Paraaortic lymph node (tissue), 1 donor: ENCODE measurements around the gene CDK14.

- PRO-cap = no peak
Observed at GRCh38 chr7:80921147-80921651, 2.3 kb upstream of the SEMA3C start.

GRCh38 chr7:81845902-81846256 is 76.0 kb upstream of the HGF start:
- PRO-cap = no peak

- PRO-cap = unidirectional peak, minus-strand start at chr7:82264006
Observed at GRCh38 chr7:82263951-82264204, 179.7 kb downstream of the CACNA2D1 start.

GRCh38 chr7:83629363-83630084 is 19.4 kb downstream of the SEMA3E start:
- PRO-cap = no peak

DNA sequence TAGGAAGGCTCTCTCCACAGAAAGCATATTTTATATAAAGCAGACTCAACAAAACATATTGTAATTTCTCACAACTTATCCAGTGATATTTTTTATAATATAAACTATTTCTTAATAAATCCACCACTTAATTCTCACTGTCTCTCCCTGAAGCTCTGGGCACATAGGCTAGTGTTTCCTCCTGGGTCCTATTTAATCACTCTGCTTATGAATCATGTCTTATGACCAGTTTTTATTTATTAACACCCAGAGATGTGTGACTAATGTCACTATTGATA is 5.3 kb downstream of the SEMA3E start:
- PRO-cap = no peak

- PRO-cap = no peak
Observed at GRCh38 chr7:84940049-84940338, 246.9 kb downstream of the SEMA3D start.

GRCh38 chr7:87154394-87155379 is 2.4 kb downstream of the DMTF1 start:
- PRO-cap = no peak

DNA sequence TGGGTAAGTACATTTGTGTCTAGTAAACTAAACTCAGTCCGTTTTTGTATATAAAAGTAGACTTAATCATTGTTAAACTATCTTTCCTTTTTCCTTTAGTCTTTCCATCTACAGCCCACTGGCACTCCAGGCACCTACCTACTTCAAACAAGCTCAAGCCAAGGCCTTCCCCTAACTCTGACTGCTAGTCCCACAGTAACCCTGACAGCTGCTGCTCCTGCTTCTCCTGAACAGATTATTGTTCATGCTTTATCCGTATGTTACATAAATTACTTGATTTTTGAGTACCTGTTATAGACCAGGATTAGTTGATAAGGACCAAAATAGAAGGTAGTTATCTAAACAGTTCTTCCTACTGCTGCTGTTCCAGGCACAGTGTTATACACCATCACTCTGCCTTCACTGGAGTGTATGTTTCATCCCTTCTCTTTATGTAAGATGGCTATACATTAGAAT is 26.4 kb downstream of the TMEM243 start:
- PRO-cap = no peak

GRCh38 chr7:87218661-87219412 is 695 bp downstream of the TMEM243 start:
- PRO-cap = bidirectional peak, plus-strand start at chr7:87219358, minus-strand start at chr7:87218990

DNA sequence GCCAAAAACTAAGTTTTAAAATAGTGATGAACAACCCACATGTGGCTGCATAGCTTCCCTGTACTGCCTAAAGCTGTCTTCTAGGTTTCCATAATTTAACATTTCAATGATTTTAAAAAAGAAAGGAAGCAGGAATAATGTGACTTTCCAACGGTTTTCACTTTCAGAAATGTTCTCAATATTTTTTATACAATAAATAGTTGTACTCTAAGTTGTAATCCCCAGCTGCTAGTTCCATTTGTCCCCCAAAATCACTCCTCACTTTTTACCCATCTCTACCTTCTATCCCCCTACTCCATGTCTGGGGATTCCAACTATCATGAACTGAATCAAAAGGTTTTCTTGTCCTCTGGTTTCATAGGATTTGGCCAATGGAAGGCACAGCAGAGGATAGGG is 64.9 kb downstream of the CROT start:
- PRO-cap = no peak

- PRO-cap = no peak
Observed at GRCh38 chr7:87712488-87713070, 84.4 kb downstream of the RUNDC3B start.

DNA sequence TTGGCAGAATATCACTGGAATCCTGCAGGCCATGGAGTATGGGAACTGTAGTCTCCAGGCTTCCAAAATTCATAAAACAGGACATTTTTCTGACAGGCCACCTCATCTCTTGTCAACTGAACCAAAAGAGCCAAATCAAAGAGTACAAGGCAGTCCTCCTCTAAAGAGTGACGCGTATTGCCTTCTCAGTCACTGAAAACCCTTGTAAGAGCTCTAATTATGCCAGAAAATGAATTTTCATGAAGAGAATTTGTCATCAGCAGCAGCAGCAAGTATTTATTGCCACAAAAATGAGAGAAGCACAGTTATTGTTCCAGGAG is 314.4 kb upstream of the STEAP1 start:
- PRO-cap = no peak

DNA sequence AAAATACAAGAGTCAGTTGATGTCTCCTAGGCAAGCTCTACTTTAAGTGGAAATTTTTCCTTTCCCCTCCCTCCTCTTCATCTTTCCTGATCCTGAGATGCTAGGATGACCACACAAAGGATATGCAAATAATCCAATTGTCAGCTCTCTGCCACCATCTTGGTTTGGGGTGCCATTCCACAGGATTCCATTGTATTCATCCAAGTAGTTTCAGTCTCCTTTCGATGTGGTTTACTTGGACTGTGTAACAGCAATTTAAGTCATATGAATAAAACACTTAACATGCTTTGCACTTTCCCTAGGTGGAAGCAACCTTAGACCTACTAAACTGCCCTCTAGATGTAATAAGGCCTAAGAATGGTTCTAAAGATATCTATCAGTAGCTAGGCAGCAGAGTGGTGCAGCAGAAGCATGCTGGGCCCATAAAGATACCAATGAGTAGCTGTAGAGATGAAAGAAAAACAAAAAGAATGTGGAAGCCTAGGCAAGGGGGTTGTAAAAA is 2.5 kb upstream of the CFAP69 start:
- PRO-cap = no peak

GRCh38 chr7:90345219-90346389 is 912 bp upstream of the GTPBP10 start:
- PRO-cap = unidirectional peak, plus-strand start at chr7:90345753; unidirectional peak, plus-strand start at chr7:90345974; unidirectional peak, minus-strand start at chr7:90346320

- PRO-cap = bidirectional peak, plus-strand start at chr7:90596011, minus-strand start at chr7:90595901; bidirectional peak, plus-strand start at chr7:90596323, minus-strand start at chr7:90596228; bidirectional peak, plus-strand start at chr7:90596709, minus-strand start at chr7:90596575
Observed at GRCh38 chr7:90595519-90596734, at the start of gene CDK14. TSS of gene CDK14 (plus strand) at chr7:90596321.

DNA sequence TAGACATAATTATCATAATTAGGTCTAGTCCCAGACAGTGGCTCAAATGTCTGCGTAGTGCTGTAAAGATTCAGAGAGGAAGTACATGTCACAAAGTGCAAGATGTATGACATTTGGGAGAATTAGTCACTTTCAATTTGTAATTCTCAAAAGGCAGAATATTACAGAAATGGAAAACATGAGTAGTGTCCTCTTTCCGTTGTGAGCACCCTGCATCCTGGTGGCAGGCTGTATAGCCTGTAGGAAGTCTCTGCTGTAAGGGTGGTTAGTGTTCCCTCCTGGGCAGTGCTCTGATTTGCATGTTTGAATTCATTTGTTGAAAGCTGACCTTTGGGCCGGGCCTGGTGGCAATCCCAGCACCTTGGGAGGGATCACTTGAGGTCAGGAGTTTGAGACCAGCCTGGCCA is 17.0 kb downstream of the CDK14 start:
- PRO-cap = no peak

- PRO-cap = no peak
Observed at GRCh38 chr7:90647943-90648450, 51.9 kb downstream of the CDK14 start.

DNA sequence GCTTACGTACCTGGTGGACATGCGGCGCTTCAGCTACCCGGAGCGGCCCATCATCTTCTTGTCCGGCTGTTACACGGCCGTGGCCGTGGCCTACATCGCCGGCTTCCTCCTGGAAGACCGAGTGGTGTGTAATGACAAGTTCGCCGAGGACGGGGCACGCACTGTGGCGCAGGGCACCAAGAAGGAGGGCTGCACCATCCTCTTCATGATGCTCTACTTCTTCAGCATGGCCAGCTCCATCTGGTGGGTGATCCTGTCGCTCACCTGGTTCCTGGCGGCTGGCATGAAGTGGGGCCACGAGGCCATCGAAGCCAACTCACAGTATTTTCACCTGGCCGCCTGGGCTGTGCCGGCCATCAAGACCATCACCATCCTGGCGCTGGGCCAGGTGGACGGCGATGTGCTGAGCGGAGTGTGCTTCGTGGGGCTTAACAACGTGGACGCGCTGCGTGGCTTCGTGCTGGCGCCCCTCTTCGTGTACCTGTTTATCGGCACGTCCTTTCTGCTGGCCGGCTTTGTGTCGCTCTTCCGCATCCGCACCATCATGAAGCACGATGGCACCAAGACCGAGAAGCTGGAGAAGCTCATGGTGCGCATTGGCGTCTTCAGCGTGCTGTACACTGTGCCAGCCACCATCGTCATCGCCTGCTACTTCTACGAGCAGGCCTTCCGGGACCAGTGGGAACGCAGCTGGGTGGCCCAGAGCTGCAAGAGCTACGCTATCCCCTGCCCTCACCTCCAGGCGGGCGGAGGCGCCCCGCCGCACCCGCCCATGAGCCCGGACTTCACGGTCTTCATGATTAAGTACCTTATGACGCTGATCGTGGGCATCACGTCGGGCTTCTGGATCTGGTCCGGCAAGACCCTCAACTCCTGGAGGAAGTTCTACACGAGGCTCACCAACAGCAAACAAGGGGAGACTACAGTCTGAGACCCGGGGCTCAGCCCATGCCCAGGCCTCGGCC is 1.9 kb downstream of the FZD1 start:
- PRO-cap = no peak

- PRO-cap = bidirectional peak, plus-strand start at chr7:91940440, minus-strand start at chr7:91940185
Observed at GRCh38 chr7:91939868-91940544, 656 bp upstream of the AKAP9 start.

DNA sequence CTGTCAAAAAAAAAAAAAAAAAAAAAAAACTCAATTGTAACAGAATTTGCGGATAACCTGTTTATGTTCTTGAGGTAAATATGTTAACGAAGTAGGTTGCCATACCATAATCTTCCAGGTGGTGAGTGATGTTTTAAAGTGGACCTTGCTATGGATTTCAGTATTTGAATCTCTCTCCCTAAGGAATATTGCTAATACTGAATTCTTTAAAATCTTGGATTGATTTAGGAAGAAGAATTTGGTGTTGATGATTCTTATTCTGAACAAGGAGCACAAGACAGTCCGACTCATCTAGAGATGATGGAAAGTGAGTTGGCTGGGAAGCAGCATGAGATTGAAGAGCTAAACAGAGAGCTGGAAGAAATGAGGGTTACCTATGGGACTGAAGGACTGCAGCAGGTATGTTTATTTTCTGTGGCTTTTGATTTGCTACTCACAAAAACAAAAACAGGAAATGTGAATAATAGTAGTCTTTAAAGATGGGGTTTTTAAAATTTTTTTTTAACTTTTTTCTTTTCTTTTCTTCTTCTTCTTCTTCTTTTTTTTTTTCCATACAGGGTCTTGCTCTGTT is 52.1 kb downstream of the AKAP9 start:
- PRO-cap = no peak